ENCODE data around the gene AGMO.

GRCh38 chr7:8262438-8262759, 432 bp upstream of the ICA1 start:
- PRO-cap, result bidirectional peak, plus-strand start at chr7:8262609, minus-strand start at chr7:8262555; bidirectional peak, plus-strand start at chr7:8262655, minus-strand start at chr7:8262653

DNA sequence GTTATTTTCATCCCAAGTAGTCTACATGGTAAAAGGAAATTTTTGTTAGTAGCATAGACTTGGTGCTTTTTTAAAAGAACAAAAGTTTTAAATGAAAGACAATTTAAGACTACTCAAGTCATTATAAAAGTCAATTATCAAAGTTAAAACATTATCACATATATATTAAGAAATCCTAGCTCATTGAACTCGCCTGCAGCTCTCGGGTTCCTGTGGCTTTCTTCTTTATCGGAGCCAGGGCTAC, 489.0 kb downstream of the NDUFA4 start:
- PRO-cap, result no peak

- PRO-cap, result no peak
Observed at GRCh38 chr7:10997235-10998019, 23.8 kb downstream of the PHF14 start.

GRCh38 chr7:11371057-11371783, 397.5 kb downstream of the PHF14 start:
- PRO-cap, result no peak

DNA sequence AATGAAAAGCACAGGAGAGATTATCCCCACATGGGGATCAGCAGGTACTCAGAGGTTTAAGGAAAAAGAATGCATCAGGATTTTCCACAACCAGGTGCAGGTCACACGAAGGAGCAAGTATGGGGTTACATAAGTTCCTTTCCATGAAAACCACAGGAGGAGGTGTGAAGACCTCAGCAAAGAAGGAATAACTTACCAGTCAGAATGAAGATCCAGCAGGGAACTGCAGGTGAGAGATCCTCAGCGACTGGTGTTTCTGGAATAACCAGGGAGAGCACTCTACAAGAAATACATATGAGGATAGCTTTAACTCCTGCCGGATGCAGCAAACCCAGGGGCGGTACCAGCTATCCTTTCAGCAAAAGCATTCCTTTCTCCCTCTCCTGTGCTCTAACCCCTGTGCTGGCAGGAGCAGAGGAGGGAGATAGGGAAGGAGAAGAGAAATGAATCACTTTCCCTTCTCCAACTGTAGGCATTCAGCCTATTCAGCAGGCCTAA, 116.6 kb upstream of the TMEM106B start:
- PRO-cap, result bidirectional peak, plus-strand start at position 195 of the sequence, minus-strand start outside the sequence

- PRO-cap, result unidirectional peak, minus-strand start at chr7:12212316
Observed at GRCh38 chr7:12212109-12212405, 963 bp downstream of the TMEM106B start.

DNA sequence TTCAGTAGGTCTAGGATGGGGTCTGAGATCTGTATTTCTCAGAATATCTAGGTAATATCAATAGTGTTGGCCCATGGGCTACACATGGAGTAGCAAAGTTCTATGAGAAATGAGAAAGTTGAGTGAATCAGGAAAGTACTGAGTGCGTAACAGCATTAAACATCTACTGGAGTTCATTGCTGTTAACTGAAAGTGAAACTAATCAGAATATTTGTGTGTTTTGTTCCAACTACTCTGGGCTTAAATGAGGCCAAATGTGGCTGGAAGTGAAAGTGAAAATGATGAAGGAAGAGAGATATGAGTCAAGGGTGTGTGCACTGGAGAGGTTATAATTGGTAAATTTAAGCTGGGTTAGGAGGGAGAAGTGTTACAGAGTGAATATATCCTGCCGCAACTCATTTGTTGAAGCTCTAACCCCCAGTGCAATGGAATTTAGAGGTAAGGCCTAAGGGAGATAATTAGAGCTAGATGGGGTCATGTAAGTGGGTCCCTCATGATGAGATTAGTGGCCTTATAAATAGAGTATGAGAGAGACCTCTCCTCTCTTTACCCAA, 46.6 kb downstream of the TMEM106B start:
- PRO-cap, result no peak

- PRO-cap, result no peak
Observed at GRCh38 chr7:12556386-12556734, 14.2 kb upstream of the SCIN start.

DNA sequence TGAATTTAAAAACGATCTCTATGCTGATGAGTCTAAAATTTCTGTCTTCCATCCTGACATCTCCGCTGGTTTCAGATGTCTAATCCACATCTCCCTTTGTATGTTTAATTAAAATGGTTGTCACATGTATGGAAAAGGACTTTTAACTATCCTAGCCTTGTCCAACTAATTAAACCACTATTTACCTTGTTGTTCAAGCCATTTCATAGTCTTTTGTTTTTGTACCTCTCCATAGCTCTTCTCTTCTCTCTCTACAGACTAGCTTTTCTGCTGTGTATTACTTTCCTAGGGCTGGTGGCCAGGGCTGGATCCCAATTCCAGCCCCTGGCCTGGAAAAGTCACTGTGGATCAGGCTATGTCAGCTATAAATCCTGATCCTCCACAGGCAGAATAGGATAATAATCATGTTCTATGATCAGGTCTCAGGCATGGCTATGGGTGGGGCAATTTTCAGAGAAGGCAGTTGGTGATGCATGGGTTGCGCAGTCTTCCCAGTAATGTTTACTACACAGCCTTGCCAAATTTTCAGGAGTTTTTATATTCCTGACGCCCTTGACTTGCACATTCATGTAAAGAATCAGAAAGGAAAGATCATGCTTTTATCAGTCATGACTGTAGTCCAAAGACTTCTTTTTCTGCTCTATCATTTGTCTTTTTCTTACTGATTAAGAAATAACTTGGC, 31.5 kb downstream of the ARL4A start:
- PRO-cap, result no peak

DNA sequence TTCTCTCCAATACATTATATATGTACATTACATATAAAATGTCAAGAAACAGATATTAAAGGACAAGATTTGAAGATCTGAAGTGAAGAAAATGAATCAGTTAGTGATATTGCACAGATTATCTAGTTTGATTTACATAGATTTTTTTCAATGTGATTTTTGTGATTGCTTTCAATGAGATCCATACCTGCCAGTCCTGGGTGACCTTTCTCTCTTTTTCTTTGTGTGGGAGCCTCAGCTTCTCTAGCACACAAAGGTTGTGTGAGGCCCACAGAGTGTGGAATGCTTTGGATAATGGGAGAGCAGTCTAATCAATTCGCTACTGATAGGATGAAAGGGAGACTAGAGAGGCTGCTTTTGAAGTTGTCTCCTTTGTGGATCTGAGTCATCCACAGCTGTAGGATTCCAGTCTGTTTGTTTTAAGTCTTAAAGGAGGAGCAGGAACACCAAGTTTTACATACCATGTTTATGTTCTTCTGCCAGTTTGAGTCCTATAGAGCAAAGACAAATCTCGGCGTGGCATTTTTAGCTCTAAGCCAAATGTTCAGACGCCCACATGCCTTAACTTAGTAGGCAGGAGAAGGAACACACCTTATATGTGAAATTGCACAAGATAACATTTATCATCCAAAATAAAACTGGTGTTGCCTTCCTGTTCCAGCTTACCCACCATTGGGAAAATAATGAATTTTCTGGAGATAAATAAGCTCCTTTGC, 329.9 kb downstream of the ARL4A start:
- PRO-cap, result no peak

GRCh38 chr7:13980051-13980610, 9.3 kb downstream of the ETV1 start:
- PRO-cap, result no peak

DNA sequence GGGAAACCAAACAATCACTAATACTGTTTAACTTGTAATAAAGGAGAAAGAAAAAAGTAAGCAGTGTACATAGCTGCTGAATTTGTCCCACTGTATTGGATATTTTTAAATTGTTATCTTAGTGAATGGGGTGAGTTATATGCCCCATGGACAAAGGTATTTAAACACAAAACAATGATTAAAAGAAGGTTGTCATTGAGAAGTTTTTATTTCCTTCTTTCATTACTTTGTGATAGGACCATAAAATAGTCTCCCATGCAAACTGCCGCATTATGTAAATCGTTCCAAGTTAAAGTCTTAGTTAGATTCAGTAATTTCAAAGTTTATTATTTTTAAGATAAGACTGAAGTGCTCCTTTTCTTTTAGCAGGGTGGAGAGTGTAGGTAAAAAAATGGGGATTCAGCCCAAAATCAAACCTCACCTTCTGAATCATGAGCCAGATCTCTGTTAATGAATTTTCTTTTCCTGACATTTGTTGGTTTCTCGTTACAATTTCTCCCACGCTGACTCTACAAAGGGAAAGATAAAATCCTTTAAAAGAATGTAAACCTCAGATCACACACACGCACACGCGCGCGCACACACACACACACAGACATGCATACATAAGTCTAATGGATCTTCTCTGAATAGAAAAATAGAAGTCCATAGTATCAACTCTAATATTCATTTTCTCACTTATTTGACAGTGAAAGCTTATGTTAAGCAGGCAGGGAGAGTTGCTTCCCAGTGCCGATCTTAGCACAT, 1.6 kb downstream of the ETV1 start:
- PRO-cap, result no peak

DNA sequence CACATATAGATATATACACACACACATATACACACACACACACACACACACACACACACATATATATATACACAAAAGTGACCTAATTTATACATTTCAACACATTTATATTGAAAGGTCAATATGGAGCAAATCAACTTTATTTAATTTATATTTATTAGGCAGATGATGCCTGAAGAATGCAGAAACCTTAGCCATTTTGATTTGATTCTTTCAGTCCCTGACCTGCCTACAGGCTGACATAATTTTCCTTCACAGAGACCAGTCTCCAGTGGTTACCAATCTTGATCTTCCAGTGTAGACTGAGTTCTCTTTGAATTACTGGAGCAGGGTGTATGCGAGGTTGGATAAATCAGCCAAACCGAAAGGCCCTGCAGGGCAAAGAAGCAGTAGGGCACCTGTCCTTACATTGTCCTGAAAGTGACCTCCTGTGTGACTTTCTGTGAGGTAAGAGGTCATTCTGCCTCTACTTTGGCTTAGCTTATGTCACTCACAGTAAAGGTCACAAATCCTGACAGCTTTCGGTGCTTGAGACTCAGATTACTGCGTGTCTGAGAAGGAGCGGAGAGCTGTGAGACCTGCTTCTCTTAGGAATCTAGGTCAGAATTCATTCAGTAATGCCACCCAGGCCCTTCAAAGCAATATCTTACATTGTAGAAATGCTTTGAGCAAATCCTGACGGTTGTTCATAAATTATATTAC, 252.6 kb upstream of the ETV1 start:
- PRO-cap, result no peak

GRCh38 chr7:15561660-15562311, at the start of gene AGMO:
AGMO (minus strand) TSS chr7:15562015.
- PRO-cap, result no peak

DNA sequence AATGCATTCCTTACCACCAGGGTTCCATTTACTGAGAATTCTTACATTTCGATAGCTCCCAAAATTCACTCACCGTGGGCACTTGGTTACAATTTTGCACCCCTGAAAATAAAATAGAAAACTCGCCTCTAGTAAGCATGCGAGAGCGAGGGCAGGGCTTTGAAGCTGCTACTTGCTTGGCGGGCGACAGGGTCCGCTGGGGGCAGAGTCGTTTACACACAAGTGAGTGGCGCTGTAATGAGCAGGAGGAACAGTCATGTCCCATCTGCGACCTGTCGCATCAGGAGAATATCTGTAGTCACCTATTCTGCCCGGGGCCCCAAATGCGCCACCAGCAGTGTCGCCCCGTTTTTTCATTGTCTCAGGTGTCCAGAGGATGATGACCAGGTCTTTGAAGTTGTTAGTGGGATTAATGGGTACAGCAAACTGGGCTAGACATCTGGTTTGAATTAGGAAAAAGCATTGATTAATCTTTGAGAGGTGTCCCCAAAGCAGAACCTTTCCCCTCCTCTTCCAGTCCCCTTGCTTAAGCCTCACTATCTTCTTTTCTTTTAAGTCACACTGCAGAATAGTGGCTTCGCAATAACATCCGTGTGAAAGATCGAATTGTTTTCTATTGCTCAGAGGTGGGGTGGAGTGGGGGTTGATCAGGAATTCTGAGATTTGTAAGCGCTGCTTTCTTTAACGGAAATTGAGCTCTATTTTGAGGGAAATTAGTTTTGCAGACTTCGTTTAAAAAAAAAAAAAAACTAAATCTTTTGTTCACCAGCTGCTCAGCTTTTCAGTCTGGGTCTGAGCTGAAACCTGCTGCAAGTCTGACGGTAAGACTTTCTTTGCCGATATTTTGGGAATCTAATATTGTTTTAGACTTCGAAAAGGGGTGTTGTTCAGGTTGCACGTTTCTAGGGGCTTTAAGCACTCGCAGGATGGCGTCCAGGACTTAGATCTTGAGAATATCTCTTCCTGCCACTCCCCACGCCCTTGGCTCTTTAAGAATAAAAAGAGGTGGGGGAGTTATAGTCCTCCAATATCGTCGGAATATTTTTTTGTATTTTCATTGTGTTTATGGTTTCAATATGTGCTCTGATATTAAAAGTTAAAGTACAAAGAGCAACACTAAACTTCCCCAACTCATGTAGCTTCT, 1.5 kb upstream of the MEOX2 start:
- PRO-cap, result no peak

DNA sequence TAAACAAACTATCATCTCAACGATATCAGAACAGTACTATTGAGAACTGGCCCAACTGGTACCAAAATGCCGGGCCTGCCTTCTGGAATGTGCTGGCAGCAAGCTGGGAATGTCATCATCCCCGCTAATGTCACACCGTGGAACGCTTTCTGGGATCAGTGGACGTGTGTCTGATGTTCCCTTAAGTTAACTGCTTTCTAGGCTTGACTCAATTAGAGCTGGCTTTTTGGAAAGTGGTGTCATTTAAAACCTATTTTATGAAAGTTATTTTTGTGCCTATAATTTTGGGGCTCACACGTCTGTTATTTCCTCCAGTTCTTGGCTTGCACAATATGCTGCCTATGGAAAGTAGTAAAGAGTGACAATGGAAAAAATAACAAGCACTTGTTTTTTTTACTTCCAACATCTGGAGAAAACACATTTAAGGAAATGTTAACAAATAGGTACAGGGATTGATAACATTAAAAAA, 153.3 kb upstream of the MEOX2 start:
- PRO-cap, result no peak

- PRO-cap, result no peak
Observed at GRCh38 chr7:16261480-16262232, 159.7 kb downstream of the CRPPA start.

GRCh38 chr7:16420315-16420849, 956 bp downstream of the CRPPA start:
- PRO-cap, result bidirectional peak, plus-strand start at chr7:16420774, minus-strand start at chr7:16420628

DNA sequence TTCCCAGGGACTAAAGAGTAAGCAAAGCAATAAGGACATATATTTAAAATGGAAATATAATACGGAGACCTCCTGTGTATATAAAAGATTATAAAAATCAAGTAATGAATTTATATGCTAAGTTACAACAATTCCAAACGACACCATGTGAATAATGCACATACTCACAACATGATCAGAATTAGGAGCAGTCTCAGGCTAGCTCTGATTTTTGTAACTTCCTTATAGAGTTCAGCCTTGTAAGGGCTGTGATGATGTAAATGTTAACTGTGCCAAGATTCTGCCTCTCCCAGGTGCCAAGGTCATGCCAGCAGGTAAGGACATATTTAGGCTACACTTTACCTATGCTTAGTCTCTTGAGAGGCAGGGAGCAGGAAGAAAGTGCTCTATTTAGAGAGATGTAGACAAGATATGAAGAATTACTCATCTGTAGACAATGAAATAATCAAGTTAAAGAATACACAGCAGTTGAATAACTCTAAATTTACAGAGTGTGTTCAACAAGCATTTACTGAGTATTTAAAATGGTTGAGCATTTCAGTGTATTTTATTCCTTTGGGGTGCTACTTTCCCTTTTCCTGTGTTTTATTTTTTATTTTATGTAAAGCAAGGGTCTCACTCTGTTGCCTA, 53.6 kb upstream of the AGR3 start:
- PRO-cap, result no peak

DNA sequence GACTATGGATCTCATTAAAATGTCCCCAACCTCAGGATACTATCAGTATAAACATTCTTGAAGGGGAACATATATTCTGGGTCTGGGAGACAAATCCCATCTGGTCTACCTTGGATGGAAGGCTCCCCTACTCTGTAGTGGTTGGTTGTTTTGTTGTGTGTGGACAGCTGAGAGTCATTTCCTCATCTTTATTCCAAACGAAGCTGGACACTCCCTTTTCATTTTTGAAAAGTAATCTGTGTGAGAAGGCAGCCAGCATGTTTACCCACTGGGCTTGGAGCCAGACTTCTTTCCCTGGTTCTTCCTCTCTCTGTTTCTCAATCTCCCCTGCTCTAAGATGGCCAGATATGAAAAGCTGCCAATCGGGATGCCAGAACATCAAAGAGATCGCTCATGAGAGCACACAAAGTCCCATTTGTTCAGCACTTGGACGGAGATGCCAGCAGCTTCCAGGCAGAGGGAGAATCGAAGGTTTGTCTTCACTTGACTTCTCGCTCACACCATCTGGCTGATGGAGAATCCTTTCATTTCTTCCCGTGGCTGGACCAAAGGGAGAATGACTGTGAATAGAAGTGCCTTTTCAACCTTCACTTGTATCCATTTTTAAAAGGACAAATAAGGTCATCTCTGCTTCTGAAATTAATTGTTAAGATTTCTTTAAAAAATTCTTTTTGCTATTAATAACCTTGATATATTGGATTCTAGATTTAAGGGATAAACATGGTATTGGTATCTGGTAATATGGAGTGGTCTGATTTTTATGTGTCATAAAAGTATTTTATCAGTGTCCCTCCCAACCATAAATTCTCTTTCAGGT, 108.2 kb upstream of the AGR3 start:
- PRO-cap, result no peak